ENCODE results near the gene RPS6KC1.

DNA sequence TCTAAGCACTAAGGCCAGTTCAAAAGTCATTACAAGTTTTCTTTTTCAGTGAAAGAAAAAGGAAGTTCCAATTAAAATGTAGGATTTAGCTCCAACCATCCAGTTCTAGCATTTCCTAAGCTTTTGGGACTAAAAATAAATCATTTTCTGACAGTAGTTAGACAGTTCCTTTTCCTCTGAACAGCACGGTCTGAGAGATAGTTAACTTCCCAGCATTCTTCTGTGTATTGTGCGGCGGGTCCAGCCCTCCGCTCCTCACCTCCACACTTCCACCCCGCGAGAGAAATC lies 38.2 kb upstream of the PPP2R5A start:
- PRO-cap: no peak

DNA sequence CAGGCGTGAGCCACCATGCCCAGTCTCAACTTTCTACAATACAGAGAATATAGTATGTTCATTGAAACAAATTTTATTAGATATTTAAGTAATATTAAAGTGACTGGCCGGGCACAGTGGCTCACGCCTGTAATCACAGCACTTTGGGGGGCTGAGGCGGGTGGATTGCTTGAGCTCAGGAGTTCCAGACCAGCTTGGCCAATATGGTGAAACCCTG lies 51.5 kb downstream of the PACC1 start:
- PRO-cap: no peak

GRCh38 chr1:212364498-212365519 lies 49.9 kb downstream of the PACC1 start:
- PRO-cap: no peak

DNA sequence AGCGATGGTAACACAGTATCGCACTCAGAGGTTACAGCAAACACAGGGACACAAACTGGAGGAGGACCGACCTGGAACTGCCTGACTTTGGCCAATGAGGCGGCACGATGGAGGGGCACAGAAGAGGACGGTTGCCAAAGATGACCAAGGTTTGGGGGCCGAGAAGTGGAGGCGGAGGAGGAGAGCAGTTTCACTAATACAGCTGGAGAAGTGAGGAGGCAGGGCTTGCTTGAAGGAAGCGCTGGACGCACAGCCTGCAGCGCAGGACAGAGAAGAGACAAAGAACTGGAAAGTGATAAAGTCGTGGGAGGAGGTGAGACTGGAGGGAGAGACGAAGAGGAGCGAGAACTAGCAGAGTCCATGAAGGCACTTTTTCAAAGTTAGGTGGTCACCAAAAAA lies 860 bp downstream of the PACC1 start:
- PRO-cap: no peak

DNA sequence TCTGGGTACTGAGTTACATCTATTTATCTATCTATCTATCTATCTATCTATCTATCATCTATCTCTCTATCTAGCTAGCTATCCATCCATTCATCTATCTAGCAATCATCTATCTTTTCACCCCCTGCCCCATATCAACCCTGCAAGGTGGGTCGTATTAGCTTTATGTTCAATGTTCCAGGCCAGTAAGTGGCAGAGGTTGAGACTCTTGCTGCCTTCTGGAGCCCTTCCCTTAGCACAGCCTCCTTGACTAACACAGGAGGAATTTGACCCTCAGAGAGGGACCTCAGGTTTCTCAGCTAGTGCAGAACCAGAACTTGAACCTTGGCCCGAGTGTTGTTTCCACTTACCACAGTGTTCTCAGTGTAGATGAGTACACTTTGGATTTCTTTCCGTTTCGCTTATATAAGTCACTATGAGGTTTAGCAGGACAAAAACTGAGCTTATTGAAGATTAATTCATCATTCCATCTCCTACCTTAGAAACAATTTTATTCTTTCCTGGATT lies 11.1 kb upstream of the ATF3 start:
- PRO-cap: no peak

DNA sequence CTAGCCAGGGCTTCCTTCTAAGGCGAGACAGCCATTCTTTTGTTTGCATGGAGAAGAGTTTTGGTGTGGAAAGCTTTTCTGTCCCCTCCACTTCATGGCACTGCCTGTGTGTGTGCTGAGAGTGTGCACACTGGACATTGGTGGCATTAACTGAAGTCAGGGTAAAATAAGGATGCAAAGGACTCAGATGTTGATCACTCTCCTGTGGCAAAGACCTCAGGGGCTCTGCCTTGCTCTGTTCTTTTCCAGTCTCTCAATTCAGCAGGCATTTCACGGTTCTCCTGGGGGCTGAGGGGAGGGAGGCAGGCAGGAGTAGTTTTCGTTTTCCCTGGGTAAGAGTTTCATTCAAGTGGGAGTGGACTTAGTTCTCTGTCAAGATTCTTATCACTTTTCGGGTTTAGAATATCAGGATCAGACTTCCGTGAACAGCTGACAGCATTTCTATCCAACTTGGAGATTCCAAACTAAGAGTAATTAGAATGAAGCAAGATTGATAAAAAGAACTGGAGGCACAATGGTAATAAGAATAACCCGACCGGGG lies 2.6 kb upstream of the ATF3 start:
- PRO-cap: bidirectional peak, plus-strand start at position 387 of the sequence, minus-strand start at position 255 of the sequence

DNA sequence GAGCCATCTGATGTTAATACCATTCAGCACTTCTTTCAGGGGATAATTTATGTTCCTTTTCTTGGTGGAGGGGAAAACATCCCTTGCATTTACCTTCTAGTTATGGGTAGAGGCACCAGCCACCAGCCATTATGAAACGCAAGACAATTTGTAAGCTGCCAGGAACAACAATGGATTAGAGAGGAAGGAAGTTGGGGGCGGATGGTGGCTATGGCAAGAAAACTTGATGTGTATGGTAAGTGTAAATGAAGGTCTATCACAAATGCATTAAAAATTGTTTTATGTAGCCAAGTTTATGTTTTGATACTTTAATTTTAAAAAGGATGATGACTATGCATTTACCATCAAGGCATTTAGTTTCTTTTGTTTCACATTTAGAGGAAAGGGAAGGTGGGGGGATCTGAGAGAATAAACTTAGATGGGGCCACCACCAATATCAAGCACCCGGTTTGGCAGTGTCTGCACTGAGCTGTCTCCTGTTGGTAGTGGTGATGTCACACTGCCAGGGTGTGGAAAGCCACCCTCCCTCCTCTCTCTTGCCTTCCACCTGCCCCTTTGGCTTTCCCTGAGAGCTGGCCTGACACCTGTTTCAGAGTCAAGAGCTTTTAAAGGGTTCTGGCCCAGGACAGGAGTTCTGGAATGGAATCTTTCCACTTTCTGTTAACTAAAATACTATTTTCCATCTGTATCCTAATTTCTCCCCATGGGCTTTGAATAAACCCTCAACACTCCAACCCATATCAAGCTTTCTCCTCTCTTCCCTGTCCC lies 2.5 kb upstream of the GARIN4 start:
- PRO-cap: no peak

GRCh38 chr1:212624024-212624328 lies 298 bp upstream of the GARIN4 start:
- PRO-cap: no peak

GRCh38 chr1:212791184-212791630 lies 370 bp downstream of the NSL1 start:
- PRO-cap: no peak

DNA sequence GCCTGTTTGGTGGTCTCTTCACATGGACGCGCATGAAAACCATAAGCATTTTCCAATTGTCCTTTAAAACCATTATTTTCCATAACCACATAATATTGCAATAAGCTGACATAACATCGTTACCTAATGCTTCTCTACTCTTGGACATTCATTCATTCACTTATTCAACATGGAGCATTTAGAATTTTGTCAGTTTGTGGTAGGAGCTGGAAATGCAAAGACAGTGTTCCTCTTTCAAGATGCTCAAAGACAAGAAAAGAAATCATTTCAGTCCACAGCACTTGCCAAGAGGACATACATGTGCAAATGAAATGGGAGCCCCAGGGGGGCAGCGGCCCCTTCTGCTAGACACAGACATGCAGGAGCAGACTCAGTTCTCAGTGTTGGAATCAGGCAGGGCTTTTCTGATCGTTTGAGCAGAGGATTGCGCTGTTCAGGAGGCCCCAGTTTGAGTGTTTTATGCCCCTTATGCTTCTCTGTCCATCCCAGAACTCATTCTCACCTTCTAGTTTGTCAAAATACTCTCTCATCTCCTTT lies 35.6 kb upstream of the VASH2 start:
- PRO-cap: no peak

DNA sequence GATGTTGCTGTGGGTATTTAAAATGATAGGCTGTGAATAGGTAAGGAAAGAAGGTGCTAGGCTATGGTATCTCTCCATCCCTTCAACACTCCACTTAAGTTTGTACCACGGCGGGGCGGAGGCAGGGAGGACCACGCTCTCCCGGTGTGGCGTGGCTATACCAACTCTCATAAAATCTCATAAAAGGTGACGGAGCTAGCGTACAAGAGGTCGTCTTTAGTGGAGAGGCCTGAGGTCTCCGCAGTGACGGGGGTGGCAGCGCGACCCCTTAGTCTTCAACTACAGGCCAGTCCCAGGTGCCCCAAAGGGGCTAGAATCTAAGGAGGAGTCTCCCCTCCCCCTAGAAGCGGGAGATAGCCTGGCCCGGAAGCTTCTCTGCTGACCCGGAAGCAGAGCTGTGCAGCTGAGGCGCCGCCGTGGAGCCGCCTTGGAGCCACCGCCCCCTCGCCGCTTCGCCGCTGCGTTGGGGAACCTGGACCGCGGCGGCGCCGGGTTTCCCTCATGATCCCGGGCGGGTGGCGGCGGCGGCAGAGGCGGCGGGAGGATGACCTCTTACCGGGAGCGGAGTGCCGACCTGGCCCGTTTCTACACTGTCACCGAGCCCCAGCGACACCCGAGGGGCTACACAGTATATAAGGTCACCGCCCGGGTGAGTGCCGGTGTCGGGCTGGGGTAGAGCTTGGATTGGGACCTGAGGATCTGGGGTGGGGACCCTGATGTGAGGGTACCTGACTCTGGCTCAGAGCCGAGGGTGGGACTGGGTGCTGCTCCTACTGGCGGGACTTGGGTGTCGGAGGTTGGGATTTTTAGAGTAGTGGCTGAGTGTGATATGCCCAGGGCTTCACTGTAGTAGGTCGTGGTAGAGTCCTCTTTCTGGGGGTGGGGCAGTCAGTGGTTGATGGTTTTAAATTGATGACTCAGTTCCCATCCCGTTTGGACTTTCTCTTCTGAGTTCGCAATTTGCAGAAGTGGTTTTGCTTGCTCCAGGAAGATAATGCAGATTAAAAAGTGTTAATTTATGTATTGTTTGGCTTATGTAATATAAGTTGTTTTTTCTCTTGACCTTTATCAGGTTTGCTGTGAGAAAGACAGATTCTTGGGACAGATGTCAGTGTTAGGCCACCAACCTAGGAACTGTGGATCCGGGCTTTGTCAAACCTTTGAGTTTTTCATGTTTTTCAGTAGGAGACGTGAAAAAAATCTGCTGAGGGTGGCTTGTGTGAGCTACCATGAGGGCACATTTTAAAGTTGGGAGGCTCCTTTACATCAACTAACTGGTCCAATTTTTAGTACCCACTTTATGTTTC lies at the start of gene RPS6KC1:
RPS6KC1 (plus strand) TSS at position 381 of the 1,307 bp plus-strand sequence.
- PRO-cap: no peak

DNA sequence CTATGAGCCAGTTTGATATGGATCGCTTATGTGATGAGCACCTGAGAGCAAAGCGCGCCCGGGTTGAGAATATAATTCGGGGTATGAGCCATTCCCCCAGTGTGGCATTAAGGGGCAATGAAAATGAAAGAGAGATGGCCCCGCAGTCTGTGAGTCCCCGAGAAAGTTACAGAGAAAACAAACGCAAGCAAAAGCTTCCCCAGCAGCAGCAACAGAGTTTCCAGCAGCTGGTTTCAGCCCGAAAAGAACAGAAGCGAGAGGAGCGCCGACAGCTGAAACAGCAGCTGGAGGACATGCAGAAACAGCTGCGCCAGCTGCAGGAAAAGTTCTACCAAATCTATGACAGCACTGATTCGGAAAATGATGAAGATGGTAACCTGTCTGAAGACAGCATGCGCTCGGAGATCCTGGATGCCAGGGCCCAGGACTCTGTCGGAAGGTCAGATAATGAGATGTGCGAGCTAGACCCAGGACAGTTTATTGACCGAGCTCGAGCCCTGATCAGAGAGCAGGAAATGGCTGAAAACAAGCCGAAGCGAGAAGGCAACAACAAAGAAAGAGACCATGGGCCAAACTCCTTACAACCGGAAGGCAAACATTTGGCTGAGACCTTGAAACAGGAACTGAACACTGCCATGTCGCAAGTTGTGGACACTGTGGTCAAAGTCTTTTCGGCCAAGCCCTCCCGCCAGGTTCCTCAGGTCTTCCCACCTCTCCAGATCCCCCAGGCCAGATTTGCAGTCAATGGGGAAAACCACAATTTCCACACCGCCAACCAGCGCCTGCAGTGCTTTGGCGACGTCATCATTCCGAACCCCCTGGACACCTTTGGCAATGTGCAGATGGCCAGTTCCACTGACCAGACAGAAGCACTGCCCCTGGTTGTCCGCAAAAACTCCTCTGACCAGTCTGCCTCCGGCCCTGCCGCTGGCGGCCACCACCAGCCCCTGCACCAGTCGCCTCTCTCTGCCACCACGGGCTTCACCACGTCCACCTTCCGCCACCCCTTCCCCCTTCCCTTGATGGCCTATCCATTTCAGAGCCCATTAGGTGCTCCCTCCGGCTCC lies 9.5 kb downstream of the PROX1 start:
- PRO-cap: no peak

DNA sequence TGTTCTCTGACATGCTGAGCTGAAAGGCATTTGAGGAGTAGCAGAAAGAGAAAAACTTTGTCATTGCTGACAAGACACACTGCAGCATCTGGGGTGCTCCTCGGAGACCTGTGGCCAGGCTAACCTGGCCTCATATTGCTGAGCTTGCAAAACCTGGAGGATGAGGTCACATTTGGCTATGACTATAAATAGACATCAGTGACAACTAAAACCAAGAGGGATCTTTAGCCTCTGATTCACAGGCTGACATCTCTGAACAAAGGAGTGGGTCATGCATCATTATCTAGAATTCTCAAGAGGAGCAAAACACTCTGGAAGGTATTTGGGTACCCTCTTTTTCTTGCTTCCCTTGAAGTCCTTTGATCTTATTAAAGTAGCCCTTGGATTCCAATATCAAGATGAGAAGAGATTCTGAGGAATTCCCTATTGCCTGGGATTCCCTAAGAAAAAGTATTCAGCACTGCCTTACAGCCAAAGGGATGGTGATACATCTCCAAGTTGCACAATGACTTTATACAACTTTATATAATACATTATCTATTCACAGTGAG lies 83.8 kb downstream of the PROX1 start:
- PRO-cap: no peak

- PRO-cap: no peak
These were observed 93.7 kb upstream of the SMYD2 start for GRCh38 chr1:214187120-214187727.

GRCh38 chr1:214310722-214311186 lies 29.8 kb downstream of the SMYD2 start:
- PRO-cap: no peak

- PRO-cap: no peak
These were observed 35.6 kb downstream of the SMYD2 start for GRCh38 chr1:214316415-214317168.

DNA sequence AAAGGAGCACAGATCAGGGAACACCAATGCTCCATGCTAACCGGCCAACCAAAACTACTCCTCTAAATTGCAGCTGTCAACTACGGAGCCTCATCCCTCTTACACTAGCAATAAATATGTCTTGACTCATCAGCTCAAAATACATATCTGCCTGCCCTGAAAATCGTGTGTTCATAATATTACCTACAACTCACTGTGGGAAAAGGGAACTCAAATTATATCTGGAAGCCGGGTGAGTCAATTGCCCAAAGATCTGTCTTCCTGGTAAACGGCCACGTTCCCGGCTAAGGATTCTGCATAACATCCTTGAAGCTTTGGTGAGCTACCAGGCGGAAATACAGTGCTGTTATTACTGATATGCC lies 129.1 kb downstream of the PTPN14 start:
- PRO-cap: no peak

DNA sequence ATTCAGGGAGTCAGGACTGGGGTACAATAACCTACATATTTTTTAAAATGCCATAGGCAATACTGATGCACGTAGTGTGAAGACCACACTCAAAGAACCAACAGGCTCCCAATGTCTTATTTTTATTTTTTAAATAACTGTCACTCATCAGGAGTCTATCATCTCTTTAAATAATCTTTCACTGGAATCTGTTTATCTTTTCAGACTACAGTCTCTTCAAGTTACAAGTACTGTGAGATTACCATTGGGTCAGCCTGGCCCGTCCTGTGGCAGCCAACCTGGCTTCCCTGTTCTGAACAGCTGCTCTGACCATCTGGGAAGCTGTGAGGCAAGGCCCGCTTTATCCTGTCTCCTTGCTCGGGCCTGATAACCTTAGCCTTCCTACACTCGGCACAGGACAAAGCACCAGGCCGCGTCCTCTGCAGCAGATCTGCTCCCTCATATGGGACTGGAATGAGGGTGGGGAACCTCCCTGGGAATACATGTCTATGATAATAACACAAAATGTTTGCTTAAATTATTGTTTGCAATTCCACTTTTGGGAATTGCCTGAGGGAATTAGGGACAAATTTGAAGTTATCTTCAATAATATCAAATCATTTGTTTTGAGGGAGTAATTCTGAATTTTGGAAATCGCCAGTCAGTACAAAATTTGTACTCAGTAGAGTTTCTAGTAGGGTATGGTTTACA lies 113.3 kb downstream of the PTPN14 start:
- PRO-cap: no peak

DNA sequence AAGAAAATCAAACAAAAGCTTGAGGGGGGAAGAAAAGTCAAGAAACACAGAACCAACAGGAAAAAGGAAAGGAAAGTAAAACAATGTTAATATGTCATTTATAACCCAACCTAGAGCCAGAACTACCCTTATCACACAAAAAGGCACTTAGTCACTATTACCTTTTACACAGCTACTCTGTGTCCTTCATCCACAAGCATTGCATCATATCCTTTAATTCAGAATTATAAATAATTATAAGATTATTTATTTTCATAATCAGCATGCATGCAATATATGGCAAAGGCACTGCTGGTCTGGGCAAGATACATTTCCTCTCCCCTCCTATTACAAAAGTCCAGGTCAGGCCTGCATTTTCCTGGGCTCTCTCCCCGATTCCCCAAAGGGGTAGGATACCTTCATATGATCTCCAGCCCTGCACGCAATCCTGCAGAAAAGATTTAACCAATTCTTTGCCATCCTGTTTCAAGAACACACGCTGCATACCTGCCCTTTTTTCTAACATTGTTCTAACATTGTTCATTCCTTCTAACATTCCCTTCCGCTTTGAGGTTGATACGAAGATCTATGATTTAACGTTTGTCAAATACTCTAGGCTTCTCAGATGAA lies 4.4 kb downstream of the PTPN14 start:
- PRO-cap: no peak

- PRO-cap: no peak
These were observed 2.5 kb downstream of the PTPN14 start for GRCh38 chr1:214548858-214549430.